ENCODE measurements around a stretch of chr14.

DNA sequence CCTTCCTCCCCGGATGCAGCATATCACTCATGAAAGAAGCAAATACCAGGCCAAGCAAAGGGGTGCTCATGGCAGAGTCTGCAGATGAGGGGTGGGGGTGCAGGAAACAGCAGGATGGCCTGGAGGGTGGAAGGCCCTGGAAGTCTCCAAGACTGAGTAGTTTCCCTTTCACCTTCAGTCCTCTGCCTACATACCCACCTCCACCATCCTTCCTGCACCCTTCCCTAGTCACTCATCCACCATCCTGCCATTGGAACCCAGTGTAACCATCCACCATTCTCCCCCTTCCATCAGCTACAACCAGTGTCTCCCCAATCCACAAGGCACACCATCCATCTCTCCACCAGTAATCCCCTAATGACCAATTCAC, 4.4 kb upstream of the AMN start:
- PRO-cap, result no peak
- RRBS, 2 experiments, result 3 to 7% methylated on average over 1 of the region's 1 CpG

GRCh38 chr14:102929731-102930541, 7.5 kb downstream of the AMN start:
- PRO-cap, result no peak
- RRBS, 2 experiments, result 3 to 6% methylated on average over 20 to 27 of the region's 93 CpGs

DNA sequence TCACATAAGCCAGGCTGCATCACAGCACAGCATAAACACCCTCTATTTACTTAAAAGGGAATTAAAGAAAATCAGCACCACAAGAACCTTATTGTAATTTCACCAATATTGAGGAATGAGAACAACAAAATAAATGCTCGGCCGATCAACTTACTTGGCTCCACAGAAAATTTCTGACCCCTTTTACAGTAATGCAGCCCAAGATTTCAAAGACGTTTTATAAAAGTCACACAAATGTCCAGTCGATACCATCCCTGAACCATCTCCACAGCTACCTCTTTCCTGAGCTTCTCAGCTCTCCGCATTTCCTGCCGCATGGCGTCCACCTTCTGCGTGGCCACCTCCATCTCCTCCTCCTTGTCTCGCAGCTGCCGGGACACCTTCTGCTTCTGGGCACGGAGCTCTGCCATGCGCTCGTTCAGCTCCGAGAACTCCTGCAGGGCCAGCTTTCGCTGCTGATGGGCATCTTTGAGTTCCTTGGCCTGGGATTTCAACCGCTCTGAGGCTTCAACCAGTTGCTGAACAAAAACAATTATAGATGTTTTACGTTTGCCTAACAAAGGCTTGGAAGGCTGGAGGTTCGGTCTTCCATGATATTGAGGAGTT, 49.3 kb downstream of the AMN start:
- PRO-cap, result no peak
- RRBS, 2 experiments, result no CpG with 5 or more reads among the region's 18 CpGs

GRCh38 chr14:103103515-103104497, 9.3 kb downstream of the EXOC3L4 start:
- PRO-cap, result no peak
- RRBS, 2 experiments, result 7 to 10% methylated on average over 18 to 20 of the region's 72 CpGs

DNA sequence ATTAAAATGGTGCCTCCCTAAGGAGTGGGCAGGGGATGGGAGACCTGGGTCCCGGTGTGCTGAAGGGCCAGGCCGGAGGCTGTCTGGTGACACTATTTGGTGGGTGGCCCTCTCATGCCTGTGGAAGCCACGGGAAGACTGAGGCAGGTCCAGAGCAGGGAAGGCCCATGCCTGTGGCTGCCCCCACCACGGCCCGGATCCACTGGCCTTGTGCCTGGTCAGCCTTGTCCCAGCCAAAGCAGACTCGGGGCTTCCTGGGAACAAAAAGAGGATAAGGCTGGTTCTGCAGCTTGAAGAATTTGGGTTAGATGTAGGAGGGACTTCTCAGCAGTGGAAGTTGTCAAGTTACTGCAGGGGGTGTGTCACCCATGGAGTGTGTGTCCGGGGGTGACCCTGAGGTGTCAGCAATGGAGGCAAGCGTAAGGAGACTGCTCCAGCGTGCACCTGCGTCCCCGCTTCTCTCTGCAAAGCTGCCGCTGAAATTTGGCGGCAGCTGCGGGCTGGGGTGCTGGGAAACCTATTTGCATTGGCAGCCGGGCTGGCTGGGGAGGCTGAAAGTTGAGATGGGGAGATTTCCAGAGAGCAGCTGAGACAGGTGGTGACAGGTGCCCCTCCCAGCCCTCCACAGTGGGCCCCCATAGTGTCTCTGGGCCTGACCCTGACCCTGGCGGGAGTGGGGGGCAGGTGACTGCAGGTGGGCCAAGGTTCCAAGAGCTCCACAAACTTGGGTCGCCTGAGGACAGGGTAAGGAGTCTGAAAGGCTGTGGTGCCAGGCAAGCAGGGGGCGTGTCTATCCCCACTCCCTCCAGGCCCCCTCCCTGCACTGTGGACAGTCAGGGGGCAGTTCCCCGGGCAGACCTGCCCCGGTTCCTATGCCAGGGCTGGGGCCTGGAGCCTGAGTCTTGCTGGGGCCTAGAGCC, 12.4 kb upstream of the TNFAIP2 start:
- PRO-cap, result no peak
- RRBS, 2 experiments, result 35% methylated on average over 3 of the region's 20 CpGs; no CpG with 5 or more reads in 1 of the 2 experiments

- PRO-cap, result no peak
- RRBS, 2 experiments, result no CpG with 5 or more reads among the region's 6 CpGs
These were observed 667 bp downstream of the TNFAIP2 start for GRCh38 chr14:103124034-103124222.

DNA sequence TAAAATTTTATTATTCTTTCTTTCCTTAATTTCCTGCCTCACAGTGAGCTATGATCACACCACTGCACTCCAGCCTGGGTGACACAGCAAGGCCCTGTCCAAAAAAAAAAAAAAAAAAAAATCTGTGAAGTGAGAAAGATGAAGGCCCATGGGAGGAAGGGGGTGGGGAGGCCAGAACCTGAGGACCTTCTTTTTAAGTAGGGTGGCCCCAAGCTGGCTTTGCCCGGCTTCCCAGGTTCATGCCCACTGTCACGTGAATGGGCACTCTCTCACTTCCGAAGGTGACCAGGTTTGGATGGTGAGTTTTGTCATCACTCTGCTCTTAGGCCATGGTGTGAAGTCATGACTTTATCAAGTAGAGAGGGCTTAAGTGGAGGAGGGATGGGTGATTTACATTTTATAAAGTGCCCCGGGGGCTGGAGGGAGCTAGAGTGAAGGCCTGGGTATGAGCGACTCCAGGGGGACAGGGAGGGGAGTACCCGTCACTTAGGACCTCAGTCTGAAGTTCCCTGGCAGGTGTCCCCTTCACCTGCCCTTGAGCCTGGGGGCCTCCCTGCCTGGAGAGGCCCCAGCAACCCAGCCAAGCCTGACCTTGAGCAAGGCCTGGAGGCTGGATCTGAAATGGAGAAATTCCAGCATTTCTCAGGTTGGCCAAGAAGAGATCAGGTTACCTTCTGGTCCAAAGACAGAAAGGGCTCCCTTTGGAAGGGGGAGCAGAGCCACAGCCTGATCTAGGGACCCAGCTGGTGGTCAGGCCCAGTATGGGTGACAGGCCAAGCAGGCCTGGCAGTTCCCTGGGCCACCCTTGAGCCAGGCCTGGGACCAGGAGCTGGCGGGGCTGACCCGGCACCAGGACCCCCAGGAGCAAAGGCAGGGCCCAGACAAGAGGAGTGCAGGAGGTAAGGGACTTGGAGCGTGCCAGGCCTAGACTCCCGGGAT, 82.5 kb downstream of the TNFAIP2 start:
- PRO-cap, result no peak
- RRBS, 2 experiments, result 91 to 95% methylated on average over 3 of the region's 10 CpGs

DNA sequence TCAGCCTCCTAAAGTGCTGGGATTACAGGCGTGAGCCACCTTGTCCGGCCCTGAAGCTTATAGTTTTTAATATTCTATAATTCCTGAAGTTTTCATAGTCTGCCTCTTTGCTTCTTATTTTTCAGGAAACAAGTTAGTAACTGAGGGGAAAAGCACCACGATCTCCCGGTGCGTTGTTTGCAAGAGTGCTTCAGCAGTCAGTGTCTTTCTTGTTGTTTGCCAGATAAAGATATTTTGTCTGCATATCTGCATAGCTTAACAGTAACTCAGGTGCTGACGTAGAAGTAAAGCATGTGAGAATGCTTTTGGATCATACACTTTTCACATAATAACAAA, 85.1 kb downstream of the TNFAIP2 start:
- PRO-cap, result no peak
- RRBS, 2 experiments, result 22% methylated on average over 1 of the region's 6 CpGs; no CpG with 5 or more reads in 1 of the 2 experiments

DNA sequence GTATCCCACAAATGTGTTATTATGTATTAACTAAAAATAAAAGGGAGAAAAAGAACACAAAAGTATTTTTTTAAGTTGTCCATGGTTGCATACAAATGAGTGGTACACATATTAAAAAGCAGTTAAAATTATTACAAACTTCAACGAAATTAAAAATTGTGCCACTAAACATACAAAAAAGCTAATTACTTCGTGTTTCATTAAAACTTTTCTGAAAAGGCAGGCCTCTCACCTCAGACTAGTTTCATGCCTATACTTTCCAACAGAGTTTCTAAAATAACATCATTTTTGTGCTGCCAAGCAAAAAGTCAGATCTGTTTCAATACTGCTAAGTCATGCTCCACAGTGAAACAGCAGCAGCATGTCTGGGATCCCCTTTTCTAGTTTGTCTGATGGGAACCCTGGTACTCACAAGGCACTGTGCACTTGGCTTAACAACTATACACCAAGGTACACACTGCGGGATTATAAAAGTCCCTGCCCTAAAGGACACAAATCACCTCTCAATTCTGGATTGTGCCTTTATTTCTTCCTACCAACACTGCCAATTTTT, 2.0 kb upstream of the EIF5 start:
- PRO-cap, result no peak
- RRBS, 2 experiments, result no CpG with 5 or more reads among the region's 3 CpGs

GRCh38 chr14:103334298-103334359, 92 bp downstream of the EIF5 start:
- PRO-cap, result no peak
- RRBS, 2 experiments, result 0% methylated on average over 4 of the region's 7 CpGs; no CpG with 5 or more reads in 1 of the 2 experiments

DNA sequence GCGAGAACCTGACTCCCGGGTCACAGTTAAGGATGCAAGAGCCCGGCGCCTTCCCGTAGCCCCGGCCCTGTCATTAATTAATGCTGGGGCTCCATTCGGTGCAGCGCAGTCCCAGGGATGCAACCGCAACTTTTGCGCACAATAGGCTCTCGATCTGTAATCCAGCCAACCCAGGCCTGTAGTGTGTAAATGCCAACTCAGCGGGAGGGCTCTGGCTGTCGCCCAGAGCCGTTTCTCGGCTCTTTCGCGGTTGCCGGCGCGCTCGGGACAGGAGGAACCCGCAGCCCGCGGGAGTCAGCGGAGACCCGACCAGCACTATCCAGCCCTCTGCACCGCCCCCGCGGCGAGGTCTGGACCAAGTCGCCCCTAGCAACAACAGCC, 296 bp upstream of the MARK3 start:
- PRO-cap, result bidirectional peak, plus-strand start outside the sequence, minus-strand start at position 271 of the sequence
- RRBS, 2 experiments, result under 1% methylated on average over 8 of the region's 31 CpGs; no CpG with 5 or more reads in 1 of the 2 experiments

DNA sequence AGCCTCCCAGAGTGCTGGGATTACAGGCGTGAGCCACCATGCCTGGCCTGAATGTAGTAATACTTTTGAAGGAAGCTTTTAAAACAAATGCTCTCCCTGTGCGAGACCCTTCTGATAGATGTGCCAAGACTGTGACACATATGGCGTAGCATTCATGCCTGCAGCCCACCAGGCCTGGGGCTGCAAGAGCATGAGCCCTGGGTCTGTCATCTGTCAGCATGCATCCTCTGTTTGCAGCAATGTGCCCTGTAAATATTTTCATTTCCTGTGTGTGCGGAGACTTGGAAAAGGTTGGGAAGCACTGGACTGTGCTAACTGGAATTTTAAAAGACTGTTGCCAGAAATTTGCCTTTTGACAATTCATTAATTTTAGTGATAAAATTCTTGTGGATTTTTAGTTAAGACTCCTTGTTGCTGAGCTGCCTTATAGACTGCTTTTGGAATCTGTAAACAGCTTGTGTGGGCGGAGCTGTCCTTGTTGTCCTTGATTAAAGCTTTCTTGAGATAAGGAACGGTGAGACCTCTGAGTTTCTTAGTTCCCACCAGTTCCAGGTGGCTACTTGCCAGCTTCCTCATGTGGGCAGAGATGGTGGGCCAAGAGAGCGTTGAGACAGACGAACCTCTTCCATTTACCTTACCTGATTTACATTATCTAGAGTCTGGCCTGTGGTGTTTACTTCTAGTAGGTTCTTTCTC, 23.4 kb downstream of the MARK3 start:
- PRO-cap, result no peak
- RRBS, 2 experiments, result no CpG with 5 or more reads among the region's 8 CpGs

DNA sequence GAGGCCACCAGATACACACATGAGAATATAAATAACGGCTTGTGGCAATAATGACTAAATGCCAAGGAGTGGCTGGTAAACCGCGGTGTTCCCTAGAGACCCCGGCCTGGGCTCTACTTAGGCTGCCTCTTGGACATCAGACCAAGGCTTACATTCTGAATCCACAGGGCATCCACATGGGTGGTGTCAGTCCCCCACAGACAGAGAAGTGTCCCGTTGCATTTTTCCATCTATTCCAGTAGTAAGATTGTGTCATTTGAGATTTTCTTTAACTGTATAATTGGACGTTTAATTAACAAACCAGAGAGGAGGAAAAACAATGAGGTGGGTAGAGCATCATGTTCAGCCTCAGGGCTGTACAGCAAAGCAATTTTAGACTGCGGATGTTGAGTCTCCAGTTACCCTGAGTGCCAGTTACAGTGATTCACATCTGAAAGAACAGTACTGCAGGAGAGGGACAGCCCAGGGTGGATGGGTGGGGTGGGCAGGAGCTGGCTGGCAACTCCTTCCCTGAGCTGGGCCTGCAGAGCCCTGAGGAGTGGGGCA, 20.5 kb downstream of the CKB start:
- PRO-cap, result no peak
- RRBS, 2 experiments, result no CpG with 5 or more reads among the region's 7 CpGs

GRCh38 chr14:103528052-103528865, 737 bp upstream of the TRMT61A start:
- PRO-cap, result no peak
- RRBS, 2 experiments, result 1% methylated on average over 6 to 8 of the region's 25 CpGs

- PRO-cap, result no peak
- RRBS, 2 experiments, result no CpG with 5 or more reads among the region's 17 CpGs
These were observed 6.2 kb downstream of the TRMT61A start for GRCh38 chr14:103535117-103535639.

DNA sequence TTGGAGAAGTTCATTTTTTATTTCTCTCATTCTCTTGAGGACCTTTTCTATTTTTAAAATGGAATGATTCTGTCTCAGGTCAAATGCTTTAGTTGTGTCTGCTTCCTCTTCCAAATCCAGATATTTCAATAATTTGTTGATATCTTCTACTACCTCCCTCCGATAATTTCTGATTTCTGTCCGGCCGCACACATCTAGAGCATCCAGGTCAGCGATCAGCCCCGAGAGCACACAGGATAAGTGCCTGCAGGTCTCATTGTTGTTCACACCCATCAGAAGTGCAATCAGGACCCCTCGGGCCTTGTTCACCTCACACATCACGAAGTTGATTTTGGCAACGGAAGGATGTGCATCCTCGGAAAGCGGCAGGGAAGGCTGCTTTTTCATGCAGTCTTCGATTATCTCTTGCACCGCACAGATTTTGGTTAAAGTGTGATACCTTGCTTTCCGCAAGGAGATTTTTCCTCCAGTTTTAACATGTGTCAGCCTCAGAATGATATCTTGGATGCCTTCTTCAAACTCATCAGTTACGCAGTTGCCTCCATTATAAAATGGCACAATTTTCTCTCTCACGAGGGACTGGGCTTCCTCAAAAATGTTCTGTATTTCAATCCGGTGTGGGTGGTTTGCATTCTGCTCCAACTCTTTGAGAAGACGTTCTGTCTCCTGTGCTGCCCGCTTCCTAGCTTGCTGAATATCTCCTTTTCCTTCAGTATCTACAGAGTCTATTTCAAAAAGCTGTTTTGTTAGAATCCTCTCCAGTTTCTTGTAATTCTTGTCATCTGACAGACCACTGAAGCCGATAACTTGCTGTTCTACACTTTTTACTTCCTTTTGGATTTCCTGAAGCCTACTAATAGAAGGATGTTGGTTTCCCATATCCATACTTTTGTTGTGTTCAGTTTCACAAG, 1.9 kb downstream of the BAG5 start:
- PRO-cap, result no peak
- RRBS, 2 experiments, result no CpG with 5 or more reads among the region's 19 CpGs

- PRO-cap, result no peak
- RRBS, 2 experiments, result no CpG with 5 or more reads among the region's 17 CpGs
These were observed 31.5 kb downstream of the COA8 start for GRCh38 chr14:103594072-103594764.

- PRO-cap, result no peak
- RRBS, 2 experiments, result no CpG with 5 or more reads among the region's 36 CpGs
These were observed 18.9 kb downstream of the XRCC3 start for GRCh38 chr14:103695901-103697141.

GRCh38 chr14:103728419-103729184, 13.0 kb downstream of the ZFYVE21 start:
- PRO-cap, result no peak
- RRBS, 2 experiments, result no CpG with 5 or more reads among the region's 22 CpGs

- PRO-cap, result no peak
- RRBS, 2 experiments, result no CpG with 5 or more reads among the region's 7 CpGs
These were observed 23.5 kb downstream of the ZFYVE21 start for GRCh38 chr14:103739178-103739460.

Data from astrocyte (in vitro differentiated cells and primary cell).